ENCODE data around the genes SYT17, VPS35L, GPRC5B, GPR139, GP2 and UMOD.

- RRBS, 2 experiments = no CpG with 5 or more reads among the region's 15 CpGs
Measured at GRCh38 chr16:18538459-18539073, 23.3 kb downstream of the NOMO2 start.

GRCh38 chr16:18543624-18543823 is 18.4 kb downstream of the NOMO2 start:
- RRBS, 2 experiments = no CpG with 5 or more reads among the region's 3 CpGs

GRCh38 chr16:18931778-18932119 is 5.5 kb upstream of the SMG1 start:
- RRBS, 2 experiments = no CpG with 5 or more reads among the region's 5 CpGs

DNA sequence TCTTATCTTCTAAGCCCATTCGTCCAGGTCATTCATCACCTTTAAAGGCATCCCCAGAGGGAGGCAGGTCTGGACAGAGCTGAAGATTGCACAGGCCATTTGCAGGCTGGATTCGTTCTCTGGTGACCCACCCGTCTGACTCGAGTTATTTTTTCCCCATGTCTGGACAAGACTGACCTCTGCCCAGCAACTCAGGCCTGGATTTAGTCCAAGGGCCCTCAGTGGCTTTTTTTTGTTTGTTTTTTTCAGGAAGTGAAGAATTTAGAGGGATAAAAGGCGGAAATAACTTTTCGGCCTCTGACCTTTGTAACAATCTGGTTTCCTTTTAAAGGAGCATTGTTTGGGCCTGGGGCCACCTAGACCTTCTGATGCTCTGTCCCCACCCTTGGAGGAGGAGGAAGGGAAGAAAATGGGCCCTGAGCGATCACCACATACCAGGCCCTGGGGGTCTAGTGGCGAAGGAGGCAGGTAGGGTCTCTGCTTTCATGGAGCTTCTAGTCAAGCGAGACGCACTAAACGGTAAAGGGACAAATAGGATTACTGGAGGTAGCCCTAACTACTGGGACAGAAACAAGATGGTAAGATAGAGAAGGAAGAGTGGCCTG is 5.5 kb downstream of the TMC7 start:
- RRBS, 2 experiments = no CpG with 5 or more reads among the region's 11 CpGs

- RRBS, 2 experiments = no CpG with 5 or more reads among the region's 13 CpGs
Measured at GRCh38 chr16:19135769-19136653, 22.2 kb downstream of the ITPRIPL2 start.

GRCh38 chr16:19167991-19168815 is at the start of gene SYT17:
Gene SYT17 (plus strand): TSS chr16:19168240.
- RRBS, 2 experiments = under 1 to 1% methylated on average over 34 to 41 of the region's 76 CpGs

- RRBS, 2 experiments = no CpG with 5 or more reads among the region's 5 CpGs
Measured at GRCh38 chr16:19451647-19451871, 33.9 kb downstream of the TMC5 start.

- RRBS, 2 experiments = no CpG with 5 or more reads among the region's 6 CpGs
Measured at GRCh38 chr16:19520768-19521300, 1.1 kb downstream of the GDE1 start.

DNA sequence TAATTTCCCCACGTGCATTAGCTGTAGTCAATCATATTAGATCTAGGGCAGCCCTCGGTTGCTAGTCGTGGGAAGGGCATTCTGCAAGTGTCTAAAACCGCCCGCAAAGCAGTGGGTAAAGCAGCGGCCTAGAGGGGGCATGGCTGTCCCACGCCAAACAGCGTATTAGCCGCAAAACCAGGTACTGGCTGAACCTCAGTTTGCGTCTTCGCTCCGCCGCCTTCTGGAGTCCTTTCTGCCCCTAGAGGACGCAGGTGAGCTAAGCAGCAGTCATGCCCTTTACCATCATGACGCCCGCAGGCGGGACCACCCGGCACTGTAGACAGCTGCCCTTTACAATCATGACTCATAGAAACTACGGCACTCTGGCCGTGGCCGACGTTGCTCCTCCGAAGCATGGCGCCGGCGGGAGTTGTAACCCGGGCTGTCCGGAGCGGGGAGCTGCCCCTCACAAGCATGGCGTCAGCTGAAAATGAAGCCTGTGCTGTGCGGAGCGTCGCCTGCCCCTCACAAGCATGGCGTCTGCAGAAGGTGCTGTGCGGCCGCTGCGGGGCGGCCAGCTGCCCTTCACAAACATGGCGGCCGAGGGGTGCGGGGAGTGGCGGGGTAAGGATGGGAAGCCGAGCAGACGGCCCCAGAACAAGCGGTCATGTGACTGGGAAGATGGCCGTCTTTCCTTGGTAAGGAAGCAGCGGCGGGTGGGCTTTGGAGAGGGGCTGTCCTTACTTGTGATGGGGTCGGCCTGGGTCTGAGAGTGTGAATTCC is at the start of gene VPS35L:
Gene VPS35L, plus strand, starts transcription at position 637 of the 765 bp plus-strand sequence.
- RRBS, 2 experiments = under 1 to 2% methylated on average over 7 of the region's 49 CpGs

- RRBS, 2 experiments = no CpG with 5 or more reads among the region's 8 CpGs
Measured at GRCh38 chr16:19595344-19595722, 39.8 kb downstream of the VPS35L start.

GRCh38 chr16:19696157-19696887 is 21.7 kb downstream of the KNOP1 start:
- RRBS, 2 experiments = no CpG with 5 or more reads among the region's 13 CpGs

DNA sequence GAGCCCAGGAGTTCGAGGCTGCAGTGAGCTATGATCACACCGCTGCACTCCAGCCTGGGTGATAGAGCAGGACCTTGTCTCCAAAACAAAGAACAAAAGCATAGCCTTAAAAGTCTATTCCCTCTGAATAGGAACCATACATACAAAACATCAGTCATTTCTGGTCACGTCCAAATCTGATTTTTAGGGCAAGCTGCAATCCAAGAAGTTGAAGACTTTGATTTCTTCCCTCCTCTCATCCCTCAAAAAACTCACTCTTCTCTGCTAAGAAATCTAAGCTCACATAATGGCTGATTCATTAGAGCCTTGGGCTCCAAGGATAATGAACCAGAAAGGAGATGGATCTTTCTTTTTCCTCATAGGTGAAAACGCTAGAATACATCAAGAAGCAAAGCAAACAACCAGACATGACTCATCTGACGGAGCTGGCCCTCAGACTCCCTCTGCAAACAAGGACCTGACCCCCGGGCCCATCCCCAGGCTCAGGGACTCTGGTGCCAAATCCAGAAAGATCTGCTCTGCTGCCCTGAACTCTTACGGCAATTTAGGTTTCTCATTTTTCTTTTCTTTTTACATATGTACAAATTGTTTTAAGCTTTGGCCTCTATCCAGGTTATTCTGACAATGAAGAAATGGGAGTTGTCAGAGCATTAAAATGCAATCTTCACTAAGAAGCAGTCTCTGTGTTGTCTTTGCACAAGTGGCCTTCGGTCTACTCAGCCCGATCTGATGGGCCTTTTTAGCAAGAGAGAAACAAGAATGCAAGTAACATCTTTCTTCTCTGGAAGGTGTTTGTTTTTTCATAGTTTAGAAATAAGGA is 17.8 kb downstream of the KNOP1 start:
- RRBS, 2 experiments = no CpG with 5 or more reads among the region's 9 CpGs

DNA sequence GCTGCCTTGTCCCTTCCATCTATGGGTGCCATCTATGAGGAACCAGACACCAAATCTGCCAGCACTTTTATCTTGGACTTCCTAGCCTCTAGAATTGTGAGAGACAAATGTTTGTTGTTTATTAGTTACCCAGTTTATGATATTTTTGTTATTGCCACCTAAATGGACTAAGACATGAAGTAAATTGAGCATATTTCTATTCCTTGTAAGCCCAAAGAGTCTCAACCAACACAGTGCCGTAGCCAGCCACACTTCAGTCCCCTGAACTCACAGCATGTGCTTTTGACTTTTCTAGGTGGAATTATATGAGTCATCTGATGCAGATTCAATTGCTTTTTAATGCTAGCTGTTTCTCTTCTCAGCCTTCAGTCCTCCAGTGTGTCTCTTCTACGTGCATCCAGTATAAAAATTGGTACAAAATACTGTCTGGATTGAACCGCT is 38.9 kb downstream of the IQCK start:
- RRBS, 2 experiments = no CpG with 5 or more reads among the region's 3 CpGs

GRCh38 chr16:19860381-19861155 is 24.1 kb downstream of the GPRC5B start:
- RRBS, 2 experiments = no CpG with 5 or more reads among the region's 15 CpGs

- RRBS, 2 experiments = no CpG with 5 or more reads among the region's 20 CpGs
Measured at GRCh38 chr16:19879014-19879867, 5.4 kb downstream of the GPRC5B start.

DNA sequence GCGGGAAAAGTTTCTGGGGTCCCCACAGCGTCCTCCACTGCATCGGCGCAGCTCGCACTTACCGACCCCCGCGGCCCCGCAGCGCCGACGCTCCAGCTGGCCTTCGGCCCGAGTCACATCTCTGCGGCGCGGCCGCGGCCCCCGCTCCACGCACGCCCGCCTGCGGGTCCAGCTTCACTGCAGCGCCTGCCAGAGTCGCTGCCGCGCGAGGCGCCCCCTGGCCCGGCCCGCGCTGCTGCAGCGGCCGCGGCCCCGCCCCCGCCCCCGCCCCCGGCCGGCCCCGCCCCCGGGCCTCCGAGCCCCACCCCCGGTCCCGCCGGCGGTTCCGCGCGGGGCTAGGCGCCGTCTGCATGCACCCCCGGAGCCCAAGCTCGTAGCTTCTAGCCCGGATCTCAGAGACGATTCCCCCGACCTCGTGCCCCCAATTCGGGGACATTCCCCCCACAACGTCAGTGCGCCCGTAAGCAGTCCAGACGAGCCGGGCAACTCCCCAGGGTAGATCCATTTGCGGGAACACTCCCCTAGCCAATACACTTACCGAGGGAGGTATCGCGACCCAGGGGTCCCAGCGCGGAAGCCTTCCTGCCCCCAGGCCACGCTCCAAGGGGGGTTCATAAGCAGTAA is at the start of gene GPRC5B:
Gene GPRC5B, minus strand, starts transcription at position 184 of the 624 bp plus-strand sequence.
- RRBS, 2 experiments = 2 to 7% methylated on average over 27 of the region's 72 CpGs

GRCh38 chr16:20073766-20074152 is at the start of gene GPR139:
Gene GPR139 (minus strand): TSS chr16:20073890.
- RRBS, 2 experiments = under 1 to 2% methylated on average over 7 of the region's 32 CpGs

- RRBS, 2 experiments = no CpG with 5 or more reads among the region's 9 CpGs
Measured at GRCh38 chr16:20327397-20328270, at the start of gene GP2. Gene GP2 (minus strand): TSS chr16:20327513.

DNA sequence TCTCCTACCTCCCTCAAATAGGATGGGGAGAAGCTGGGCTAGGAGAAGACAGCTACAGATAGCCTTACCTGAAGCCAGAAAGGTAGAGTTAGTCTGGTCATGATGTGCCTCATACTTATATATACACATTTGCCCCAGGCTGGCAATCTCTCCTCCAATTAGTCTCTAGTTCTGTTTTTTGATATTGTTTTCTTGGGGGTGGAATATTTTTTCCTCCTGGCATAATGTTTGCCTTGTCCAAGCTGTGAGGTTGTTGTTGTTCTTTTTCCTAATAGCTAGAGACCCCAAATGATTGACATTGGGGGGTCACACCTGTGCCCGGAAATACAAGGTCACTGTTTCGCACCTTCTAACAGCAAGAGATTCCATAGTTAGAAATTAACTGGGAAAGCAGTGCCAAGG is at the start of gene UMOD:
Gene UMOD, minus strand, starts transcription at position 95 of the 402 bp plus-strand sequence.
- RRBS, 2 experiments = no CpG with 5 or more reads among the region's 2 CpGs

DNA sequence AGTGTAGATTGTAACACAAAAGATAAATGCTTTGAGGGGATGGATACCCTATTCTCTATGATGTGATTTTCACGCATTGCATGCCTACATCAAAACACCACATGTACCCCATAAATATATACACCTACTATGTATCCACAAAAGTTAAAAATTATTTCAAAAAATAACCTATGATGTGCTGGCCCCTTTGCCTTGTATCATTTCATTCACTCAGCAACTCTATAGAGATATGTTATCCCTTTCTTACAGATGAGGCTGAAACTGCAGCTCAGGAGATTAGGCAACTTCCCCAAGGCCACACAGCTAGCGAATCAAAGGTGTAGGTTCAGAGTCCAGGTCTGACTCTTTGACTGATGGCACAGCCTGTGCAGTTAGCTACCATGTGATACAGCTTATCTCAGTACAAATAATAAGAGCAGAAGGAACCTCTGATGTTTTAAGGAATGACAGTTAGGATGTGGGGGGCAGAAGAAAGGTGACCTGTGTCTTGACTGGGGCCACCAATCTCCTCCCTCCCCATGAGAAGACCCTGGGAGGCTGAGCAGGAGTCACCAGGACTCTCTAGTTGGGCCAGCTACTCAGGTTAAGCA is 22.6 kb upstream of the ACSM2B start:
- RRBS, 2 experiments = no CpG with 5 or more reads among the region's 2 CpGs